ENCODE measurements around a stretch of chr13.

DNA sequence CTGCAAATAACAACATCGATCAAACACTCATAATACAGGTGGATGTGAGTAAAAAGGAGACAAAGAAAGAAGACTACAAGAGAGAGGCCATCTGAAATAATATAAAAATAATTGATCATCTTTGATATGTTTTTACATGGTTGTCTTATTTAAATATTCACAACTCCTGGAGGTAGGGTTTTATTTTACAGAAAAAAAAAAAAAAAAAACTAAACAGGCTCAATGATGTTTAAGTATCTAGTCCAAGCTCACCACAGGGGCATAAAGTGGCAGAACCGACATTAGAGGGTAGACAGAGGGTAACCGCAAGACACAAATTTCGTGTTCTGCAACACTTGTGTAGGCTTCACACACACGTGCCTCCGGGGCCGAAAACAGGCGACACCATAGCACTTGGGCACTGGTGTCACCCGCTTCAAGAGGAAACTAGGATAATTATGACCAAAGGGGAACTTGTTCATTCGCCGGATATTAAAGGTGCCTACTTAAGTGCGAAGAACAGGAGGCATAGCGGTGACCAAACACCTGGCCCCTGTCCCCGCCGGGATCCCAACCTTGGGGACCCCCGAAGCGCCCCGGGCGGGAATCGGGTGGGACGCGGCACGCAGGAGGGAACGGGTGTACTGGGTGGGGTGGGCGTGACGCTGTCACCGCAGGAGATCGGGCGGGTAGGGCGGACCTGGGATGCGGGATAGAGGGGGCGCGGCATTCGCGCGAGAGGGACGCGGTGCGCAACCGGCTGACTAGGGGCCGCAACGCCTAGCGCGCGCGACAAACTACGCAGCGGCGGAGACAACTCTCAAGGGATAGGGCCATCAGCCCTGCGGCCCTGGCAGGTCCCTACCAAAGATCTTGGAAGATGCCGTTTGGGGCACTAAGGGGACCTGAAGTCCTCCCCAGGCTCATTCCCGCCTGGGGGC is 615 bp downstream of the MZT1 start:
- RRBS: 9% methylated on average over 9 of the region's 52 CpGs

GRCh38 chr13:72911476-72912007 is 129.6 kb downstream of the PIBF1 start:
- RRBS: no CpG with 5 or more reads among the region's 2 CpGs

GRCh38 chr13:73610904-73611389 is 552.1 kb downstream of the KLF5 start:
- RRBS: no CpG with 5 or more reads among the region's 5 CpGs

DNA sequence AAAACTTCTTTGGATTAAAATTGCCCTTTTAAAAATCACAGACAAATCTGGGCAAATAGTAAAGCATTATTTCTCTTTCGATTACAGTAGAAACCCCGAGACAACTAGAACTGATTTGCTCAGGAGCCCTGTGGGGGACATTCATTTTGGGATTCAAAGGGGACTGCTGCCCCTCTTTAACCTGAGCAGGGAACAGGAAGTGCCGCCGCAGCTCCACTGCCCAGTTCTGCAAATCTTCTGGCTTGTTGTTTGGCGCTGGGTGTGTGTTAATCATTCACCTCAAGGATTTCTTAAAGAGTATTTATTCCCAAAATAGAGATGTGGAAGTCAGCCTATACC is 559.4 kb downstream of the KLF5 start:
- RRBS: no CpG with 5 or more reads among the region's 5 CpGs

DNA sequence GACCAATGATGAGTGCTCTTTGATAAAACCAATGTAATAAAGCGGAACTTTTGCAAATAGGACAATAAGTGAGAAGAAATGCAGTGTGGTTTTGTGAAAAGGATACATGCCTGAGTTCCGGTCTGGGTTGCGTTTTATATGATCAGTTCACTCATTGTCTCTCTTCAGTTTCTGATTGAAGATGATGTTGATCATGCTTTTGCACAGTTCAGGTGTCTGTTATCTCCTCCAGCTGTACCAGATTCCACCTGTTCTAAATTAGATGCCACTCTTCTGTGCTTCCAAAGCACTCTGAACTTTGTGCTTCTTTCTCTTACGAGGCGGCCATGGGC is 801.1 kb downstream of the KLF5 start:
- RRBS: no CpG with 5 or more reads among the region's 5 CpGs

GRCh38 chr13:73907426-73908168 is 848.8 kb downstream of the KLF5 start:
- RRBS: no CpG with 5 or more reads among the region's 4 CpGs

GRCh38 chr13:73914035-73914759 is 855.4 kb downstream of the KLF5 start:
- RRBS: no CpG with 5 or more reads among the region's 7 CpGs

DNA sequence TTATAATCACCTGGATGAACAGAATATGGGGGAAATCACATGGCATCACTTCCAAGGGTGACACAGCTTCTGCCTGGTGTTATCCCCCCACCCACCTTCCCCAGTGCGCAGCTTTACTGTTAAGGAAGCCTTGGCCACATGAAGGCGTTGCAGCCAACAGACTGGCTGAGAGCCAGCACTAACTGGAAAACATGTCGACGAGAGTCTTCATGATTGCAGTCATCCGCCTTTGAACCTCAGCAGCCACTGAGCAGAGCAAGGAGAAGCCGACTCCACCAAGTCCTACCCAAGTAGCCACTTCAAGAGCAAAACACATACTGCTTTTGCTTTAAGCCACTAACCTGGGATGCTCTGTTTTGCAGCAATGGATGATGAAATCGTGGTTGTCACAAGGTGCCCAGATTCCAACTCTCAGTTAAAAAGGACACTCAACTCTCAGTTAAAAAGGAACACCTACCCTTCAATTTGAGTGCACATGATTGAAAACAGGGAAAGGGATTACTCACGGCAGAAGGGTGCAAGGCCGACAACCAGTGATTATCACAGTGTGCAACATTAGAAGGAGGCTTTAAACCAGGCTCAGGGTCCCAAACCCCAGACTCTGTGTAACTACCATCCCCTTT is 926.3 kb downstream of the KLF5 start:
- RRBS: no CpG with 5 or more reads among the region's 9 CpGs

DNA sequence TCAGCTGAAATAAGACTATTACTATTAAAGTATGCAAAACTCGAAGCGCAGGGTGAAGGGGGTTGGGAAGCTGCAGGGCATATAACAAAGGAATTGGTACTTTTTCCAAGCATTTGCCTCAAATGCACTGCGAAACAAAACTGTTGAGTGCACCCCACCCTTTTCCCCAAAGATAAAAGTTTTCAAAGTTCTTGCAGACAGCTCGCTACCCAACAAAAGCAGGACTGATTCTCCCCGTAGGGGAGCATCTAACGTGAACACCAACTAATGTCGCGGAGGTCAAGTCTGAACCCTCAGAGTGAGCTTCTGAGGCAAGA is 1073.8 kb downstream of the KLF5 start:
- RRBS: no CpG with 5 or more reads among the region's 8 CpGs

DNA sequence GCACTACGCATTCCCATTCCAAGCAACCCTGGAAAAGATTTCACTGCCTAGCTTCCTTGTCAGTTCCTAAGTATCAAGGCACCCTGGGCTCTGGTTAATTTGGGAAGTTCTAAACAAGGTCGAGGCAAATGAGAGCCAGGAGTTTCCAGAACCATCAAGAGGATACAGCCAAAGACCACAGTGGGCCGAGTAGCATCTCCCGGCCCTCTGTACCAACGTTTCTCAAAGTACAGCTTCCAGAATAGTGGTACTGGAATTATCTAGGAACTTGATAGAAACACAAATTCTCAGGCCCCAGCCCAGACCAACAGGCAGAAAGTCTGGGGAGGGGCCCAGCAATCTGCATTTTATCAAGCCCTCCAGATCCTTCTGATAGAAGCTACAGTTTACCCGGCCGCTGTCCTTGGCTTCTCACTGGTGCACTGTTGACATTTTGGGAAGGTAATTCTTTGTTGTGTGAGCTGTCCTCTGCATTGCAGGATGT is 1016.4 kb downstream of the TBC1D4 start:
- RRBS: no CpG with 5 or more reads among the region's 7 CpGs

GRCh38 chr13:75194612-75195103 is 287.3 kb downstream of the TBC1D4 start:
- RRBS: no CpG with 5 or more reads among the region's 3 CpGs

DNA sequence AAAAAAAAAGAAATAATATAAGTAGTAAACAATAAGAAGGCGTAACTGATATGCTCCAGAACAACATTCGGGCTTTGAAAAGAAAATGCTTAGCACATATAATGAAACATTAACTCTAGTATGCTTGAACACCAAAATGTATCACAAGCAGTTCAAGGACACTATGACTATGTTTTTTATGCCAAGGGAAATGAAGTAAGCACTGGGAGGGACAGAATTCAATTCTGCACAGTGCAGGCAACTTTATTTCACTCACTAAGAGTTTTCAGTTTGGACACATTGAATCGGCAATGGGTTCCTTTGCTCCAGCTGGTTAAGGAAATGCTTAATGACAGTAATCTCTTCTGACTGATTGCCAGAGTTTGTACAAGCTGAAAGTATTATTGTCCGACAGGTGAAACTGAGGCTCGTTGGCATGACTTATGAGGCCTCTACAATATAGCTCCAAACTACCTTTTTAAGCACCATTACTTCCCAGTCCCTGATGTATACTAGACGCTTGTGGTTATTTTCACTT is 178.6 kb downstream of the TBC1D4 start:
- RRBS: no CpG with 5 or more reads among the region's 6 CpGs

GRCh38 chr13:75366842-75367354 is 115.1 kb downstream of the TBC1D4 start:
- RRBS: no CpG with 5 or more reads among the region's 4 CpGs

- RRBS: no CpG with 5 or more reads among the region's 3 CpGs
Measured at GRCh38 chr13:75507692-75508041, 25.7 kb upstream of the TBC1D4 start.

GRCh38 chr13:75788411-75789237 is 152.5 kb downstream of the LMO7 start:
- RRBS: no CpG with 5 or more reads among the region's 4 CpGs

- RRBS: no CpG with 5 or more reads among the region's 3 CpGs
Measured at GRCh38 chr13:75796700-75796965, 160.5 kb downstream of the LMO7 start.

- RRBS: no CpG with 5 or more reads among the region's 4 CpGs
Measured at GRCh38 chr13:76014871-76015349, 378.8 kb downstream of the LMO7 start.

DNA sequence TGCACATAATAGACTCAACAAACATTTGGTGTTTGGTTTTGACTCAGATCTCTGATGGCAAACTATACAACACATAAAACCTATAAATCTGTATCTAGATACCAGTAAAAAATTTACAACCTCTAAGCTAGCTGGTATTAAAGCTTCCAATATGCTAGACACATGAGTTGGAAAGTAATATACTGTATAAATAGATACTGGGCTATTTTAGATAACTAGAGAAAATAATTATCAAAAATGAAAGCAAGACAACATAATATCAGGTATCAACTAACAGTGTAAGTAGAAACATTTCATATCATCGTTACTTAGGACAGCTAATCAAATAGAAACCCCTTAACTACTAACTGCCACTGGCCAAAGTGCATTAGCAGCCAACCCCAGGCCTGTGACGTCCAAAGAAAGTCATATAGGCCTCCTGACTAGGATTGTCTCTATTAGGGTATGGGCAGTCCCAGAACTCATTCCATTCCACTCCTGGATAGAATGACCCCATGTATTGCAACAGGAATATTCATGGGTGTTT is 53.7 kb downstream of the KCTD12 start:
- RRBS: no CpG with 5 or more reads among the region's 2 CpGs

DNA sequence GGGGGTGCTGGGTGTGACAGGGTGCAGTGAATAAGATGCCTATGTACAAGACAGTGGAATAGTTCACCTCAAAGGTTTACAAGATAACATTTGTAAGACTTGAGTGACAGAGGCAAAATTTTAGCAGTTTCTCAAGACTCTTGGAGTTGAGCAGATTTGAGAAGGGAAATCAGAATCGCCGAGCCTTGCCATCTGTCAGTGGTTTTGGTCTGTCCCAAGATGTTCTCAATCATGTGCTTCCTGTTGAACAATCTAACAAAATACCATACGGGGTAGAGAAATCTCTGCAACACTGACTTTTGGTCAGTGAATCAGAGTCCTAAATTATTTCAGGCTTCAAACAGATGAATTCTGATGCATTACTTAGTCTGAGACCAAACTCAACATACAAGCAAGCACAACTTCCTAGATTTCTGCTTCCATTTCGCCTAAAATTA is 3.8 kb downstream of the KCTD12 start:
- RRBS: no CpG with 5 or more reads among the region's 4 CpGs

Measured in retinal pigment epithelial cell (primary cell).